Amniotic epithelial cell (primary cell): ENCODE data around the genes UCKL1, SAMD10 and C20orf204.

GRCh38 chr20:63789551-63789898 is 41.5 kb downstream of the ZBTB46 start:
- RRBS, result no CpG with 5 or more reads among the region's 19 CpGs

DNA sequence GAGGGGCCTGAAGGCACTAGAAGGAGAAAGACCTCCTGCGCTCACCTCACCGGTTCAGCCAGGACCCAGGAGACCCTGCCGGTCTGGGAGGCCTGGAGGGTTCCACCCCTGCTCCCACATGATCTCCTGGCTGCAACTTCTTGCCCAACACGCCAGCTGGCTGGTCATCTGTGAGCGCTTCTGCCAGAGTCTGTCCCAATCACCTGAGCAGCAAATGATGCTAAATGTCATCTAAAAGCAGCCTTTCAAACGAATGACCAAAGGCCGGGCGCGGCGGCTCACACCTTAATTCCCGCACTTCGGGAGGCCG is 12.8 kb upstream of the ABHD16B start:
- RRBS, result no CpG with 5 or more reads among the region's 13 CpGs

- RRBS, result 80% methylated on average over 1 of the region's 20 CpGs
Measured at GRCh38 chr20:63858344-63859524, 2.6 kb upstream of the ABHD16B start.

DNA sequence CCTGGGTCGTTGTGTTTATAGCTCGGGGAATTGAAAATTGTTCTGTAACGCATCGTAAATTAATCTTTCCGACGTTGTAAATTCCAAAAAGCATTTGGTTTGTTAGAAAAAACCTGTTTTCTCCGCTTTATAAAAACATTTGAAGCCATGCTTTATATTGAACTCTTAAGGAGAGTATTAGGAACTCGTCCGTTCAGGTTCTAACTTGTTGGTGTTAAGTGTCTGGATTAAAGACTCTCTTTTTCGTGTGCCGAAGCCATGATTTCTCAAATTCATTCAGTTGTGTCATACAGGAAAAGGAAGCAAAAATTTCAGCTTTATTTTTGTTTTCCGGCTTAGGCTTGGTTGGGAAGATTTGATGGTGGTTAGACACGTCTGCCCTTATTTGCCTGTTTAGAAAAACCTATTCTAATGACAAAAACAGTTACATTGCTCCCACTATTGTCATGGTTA is 842 bp downstream of the DNAJC5 start:
- RRBS, result no CpG with 5 or more reads among the region's 13 CpGs

DNA sequence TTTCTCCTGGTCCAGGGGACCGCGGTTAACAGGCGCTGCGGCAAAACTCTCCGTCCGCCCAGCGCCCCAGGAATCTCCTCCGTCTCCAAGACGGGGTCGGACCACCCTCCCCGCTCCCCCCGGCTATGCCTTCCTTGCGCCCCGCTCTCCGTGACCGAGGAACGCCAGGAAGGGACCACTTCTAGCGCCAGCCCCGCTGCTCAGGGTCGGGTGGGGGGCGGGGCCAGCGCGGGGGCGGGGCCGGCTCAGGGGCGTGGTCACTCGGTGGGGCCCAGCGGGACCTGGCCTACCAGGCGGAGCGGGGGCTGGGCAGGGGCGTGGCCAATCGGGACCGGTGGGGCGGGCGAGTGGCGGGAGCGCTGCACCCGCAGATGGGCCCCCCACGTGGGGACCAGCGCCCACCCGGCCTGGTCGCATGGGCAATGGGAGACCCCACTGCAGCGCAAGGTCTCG is 17.8 kb downstream of the UCKL1 start:
- RRBS, result 19% methylated on average over 19 of the region's 44 CpGs

GRCh38 chr20:63939466-63940128 is 16.6 kb downstream of the UCKL1 start:
- RRBS, result no CpG with 5 or more reads among the region's 10 CpGs

GRCh38 chr20:63941620-63942141 is 14.5 kb downstream of the UCKL1 start:
- RRBS, result 17% methylated on average over 2 of the region's 26 CpGs

- RRBS, result 2% methylated on average over 24 of the region's 51 CpGs
Measured at GRCh38 chr20:63956186-63956552, at the start of gene UCKL1. Gene UCKL1 (minus strand): TSS chr20:63956416.

GRCh38 chr20:63959229-63959822 is 3.1 kb upstream of the UCKL1 start:
- RRBS, result no CpG with 5 or more reads among the region's 10 CpGs

DNA sequence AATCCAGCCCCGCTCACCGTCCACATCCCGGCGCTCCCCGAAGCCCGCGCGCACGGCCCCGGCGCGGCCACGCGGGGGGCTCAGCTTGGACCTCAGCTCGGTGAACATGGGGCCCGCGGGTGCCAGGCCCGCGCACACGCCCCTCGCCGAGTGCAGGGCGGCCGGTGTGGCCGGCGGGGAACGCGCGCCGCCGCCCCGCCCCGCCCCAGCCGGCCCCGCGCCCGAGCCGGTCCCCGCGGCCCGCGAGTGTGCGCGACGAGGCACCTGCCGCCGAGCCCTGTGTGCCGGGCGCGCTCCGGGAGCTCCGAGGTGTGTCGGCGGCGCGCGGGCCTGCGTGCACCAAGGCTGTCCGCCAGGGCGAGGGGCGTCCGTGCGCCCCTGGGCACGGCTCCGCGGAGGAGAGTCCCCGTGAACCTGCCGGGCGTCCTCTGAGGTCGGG is at the start of gene SAMD10:
SAMD10 (minus strand) TSS at position 283 of the 439 bp plus-strand sequence.
- RRBS, result 3% methylated on average over 27 of the region's 70 CpGs

DNA sequence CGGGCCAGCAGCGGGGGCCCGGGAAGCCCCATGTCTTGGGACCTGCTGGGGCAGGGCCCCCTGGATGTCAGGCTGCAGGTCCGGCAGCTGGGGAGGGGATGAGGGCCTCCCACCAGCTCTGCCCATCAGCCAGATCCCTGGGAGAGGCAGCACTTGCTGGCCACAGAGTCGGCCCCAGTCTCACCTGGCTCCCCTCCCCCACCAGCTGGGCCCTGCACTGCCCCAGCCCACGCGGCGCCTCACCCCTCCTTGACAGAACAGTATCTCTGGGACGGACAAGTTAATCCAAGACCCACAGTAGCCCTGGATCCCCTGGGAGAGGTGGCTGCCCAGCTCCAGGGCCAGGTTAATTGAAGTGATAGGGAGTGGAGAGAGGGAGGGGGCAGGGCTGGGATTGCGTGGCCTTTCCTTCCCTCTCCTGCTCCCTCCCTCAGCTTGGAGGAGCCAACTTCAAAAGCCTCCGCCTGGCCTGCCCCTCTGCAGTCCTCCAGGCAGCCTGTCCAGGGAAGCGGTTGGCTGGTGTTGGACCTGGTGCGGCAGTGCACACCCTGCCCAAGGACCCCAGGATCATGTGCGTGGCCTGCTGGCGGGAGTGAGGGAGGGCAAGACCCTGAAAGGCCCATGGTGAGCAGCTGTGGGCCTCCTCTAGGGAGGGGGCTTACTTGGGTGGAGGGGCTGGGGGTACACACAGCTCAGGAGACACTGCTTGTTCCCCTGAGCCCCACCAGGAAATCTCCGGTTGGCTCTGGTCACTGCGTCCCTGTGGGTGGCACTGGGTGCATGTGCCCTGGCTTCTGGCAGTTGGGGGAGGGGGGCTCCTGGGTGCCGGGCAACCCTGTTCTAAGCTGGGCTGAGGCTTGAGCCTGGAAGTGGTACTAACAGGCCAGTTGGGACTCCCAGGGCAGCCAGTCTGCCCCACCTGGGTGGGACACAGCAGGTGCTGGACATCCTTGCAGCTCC is at the start of gene C20orf204:
C20orf204 (plus strand) TSS at position 480 of the 960 bp plus-strand sequence.
- RRBS, result 35% methylated on average over 5 of the region's 18 CpGs

DNA sequence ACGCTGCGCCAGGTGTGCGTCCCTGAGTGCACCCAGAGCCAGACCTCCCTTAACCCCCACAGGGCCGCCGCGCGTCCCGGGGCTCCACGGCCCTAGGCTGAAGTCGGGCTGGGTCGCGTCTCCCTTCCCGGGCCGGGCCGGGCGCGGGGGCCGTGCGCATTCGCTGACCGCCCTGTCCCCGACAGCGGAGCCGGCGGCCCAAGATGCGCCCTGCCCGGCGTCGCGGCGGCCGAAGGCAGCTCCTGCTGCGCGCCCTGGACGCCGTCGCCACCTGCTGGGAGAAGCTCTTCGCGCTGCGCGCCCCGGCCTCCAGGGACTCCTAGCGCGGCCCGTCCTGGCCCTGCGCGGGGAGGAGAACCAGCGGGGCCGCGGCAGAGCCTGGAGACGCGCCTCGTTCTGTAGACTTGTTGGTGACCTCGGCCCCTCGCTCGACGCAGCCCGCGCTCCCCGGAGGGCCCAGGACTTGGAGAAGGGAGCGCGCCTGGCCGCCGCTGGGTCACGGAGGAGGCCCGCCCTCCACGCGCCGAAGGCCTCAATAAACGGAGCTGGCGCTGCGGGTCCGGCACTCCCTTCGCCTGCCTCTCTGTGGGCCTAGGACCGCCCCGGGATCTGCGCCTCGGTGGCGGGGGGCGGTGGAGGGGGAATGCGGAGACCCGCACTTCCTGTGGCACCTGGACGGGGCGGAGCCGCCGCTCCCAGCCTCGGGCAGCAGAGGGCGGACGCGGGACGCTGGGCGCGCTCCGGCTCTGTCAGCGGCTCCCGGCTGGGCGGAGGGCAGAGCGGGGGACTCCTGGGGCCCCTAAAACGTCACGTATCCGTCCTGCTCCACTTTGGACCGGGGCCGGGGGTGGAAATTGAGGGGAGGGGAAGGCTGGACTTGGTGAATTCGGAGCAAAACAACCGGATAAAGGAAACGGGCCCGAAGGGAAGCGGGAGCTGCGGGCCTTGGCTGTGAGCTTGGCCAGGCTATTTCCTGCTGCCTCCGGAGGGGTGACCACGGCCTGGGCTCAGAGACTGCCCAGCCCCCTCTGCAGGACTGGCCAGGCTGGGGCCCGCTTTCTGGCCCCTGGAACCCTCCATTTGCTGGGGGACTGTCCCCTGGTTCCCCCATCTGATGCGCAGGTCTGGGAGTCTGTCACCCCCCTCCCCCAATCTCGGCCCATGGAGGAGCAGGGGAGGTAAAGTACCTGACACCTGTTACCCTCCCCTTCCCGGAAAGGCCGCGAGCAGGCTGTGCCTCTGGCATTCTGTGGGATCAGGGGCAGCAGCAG is 2.9 kb downstream of the C20orf204 start:
- RRBS, result 3% methylated on average over 45 of the region's 117 CpGs

- RRBS, result 26% methylated on average over 3 of the region's 19 CpGs
Measured at GRCh38 chr20:64044417-64045704, 4.6 kb downstream of the SOX18 start.

DNA sequence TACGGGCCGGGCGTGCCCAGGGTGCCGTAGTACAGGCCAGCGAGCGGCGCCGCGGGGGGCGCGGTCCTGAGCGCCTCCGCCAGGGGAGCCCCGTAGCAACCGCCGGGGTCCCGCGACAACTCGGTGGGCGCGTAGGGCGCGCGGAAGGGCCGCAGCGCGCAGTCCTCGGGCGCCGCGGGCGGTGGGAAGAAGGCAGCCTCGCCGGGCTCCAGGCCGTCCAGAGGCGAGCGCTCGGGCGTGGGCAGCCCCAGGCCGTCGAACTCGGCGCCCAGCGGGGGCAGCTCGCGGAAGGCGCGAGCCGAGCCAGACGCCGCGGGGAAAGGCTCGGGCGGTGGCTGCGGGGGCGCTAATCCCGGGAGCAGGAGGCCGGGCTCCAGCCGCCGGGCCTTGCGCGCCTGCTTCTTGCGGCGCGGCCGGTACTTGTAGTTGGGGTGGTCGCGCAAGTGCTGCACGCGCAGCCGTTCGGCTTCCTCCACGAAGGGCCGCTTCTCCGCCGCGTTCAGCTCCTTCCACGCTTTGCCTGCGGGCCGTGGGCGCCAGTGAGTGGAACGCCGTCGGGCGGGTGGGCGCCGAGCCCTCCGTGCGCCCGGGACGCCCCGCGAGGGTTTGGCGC is 890 bp downstream of the SOX18 start:
- RRBS, result 4% methylated on average over 5 of the region's 94 CpGs

GRCh38 chr20:64050160-64050377 is 630 bp upstream of the SOX18 start:
- RRBS, result no CpG with 5 or more reads among the region's 4 CpGs

GRCh38 chr20:64168219-64169192 is 4.3 kb downstream of the MYT1 start:
- RRBS, result no CpG with 5 or more reads among the region's 13 CpGs

DNA sequence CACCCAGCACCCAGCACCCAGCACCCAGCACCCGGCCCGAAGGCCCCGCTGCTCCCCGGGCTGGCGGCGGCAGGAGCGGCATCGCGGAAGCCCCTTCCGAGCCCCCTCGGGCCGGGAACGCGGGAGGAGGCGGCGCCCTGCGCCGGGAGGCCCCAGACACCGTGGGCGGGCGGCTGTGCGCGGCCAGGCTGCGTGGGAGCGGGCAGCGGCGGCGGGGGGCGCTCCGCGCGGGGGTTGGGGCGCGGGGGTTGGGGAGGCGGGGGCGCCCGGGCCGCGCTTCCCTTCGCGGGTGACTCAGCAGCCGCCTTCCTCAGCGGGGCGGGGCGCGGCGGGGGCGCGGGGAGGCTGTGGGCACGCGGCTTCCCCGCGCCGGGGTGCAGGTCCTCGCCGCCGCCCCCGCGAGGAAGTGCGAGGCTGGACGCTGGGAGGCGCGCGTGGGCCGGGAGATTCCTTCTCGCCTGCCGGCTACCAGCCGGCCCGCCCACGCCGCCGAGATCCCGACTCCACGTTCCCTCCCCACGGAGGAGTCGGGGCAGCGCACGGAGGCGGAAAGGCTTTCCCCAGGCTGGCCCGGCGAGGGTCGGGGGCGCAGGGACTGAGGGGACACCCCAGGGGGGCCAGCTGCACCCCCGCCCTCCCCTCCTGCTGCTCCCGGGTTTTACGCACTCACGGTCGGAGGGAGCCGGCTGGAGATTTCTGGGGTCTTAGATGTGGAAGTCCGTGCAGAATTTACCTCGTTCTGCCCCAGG is 61.1 kb downstream of the PCMTD2 start:
- RRBS, result 5% methylated on average over 12 of the region's 91 CpGs